Diencephalon (tissue), 2 donors: ENCODE results near the genes UGT2B15, UGT2A1, AMBN, UTP3 and GC.

DNA sequence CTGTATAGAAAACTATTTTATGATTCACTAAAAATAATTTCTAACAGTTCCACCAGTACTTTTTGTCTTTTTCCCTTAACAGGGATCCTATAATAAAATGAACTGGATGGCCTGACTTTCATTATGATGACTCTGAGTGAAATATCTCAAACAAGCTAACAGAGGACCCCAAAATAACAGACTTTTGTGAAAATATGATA lies 643.4 kb upstream of the ADGRL3 start:
- RAMPAGE, long total RNA = no peak

- RAMPAGE, long total RNA = no peak
These were observed 1285.8 kb downstream of the TECRL start for GRCh38 chr4:63123341-63123876.

DNA sequence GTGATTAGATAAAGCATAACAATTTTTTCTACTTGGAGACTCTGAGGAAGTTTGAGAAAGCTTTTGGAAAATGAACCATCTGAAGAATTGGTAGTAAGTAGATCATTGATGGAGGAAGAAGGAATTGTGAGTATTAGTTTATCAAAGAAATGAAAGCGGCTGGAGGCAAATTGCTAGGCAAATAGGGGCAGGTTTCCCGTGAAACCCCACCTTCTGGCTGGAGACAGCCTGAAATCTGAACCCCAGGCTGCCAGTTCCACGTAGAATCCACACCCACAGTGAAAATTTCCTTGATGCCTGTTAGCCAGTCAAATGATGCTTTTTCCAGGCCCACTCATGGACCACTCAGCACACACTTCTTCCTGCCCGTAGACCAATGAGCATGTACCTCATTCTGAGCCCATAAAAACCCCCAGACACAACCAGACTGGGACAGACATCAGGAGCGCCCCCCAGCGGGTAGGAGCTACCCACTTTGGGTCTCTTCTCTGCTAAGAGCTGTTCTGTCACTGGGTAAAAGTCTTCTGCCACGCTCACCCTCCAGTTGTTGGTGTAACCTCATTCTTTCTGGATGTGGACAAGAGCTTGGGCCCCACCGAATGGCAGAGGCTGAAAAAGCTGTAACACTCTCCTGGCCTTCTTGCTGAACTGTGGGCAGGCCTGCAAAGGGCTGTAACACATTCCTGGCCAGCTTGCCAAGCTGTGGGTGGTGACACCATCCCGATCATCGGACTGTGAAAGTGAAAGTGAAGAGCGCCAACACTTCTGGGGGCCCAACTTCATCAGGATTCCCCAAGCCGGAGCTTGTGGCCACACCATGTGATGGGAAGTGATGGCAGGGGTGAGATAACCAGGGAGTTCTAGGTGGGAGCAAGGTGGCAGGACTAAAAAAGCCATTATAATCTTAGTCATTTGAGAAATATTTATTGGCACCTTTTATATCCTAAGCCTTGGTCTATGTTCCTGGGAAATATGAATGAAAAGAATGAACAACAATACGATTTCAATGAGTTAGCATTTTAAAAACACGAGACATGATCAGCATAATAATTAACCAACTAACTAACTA lies 137.6 kb downstream of the TECRL start:
- RAMPAGE, long total RNA = no peak

- RAMPAGE, long total RNA = no peak
These were observed 199.3 kb upstream of the TECRL start for GRCh38 chr4:64608542-64609023.

DNA sequence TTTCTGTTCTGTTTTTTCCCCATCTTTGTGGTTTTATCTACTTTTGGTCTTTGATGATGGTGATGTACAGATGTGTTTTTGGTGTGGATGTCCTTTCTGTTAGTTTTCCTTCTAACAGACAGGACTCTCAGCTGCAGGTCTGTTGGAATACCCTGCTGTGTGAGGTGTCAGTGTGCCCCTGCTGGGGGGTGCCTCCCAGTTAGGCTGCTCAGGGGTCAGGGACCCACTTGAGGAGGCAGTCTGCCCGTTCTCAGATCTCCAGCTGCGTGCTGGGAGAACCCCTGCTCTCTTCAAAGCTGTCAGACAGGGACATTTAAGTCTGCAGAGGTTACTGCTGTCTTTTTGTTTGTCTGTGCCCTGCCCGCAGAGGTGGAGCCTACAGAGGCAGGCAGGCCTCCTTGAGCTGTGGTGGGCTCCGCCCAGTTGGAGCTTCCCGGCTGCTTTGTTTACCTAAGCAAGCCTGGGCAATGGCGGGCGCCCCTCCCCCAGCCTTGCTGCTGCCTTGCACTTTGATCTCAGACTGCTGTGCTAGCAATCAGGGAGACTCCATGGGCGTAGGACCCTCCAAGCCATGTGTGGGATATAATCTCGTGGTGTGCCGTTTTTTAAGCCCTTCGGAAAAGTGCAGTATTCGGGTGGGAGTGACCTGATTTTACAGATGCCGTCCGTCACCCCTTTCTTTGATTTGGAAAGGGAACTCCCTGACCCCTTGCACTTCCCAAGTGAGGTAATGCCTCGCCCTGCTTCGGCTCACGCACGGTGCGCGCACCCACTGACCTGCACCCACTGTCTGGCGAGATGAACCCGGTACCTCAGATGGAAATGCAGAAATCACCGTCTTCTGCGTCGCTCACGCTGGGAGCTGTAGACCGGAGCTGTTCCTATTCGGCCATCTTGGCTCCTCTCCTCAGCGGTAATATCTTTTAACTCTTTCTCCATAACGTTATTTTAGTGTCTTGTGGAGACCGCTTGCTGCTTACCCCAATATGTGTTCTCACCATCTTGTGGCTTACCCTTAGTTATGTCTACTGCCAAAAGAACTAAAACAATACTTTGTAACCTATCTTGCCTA lies 328.4 kb upstream of the EPHA5 start:
- RAMPAGE, long total RNA = no peak

GRCh38 chr4:66094026-66094225 lies 423.6 kb upstream of the EPHA5 start:
- RAMPAGE, long total RNA = no peak

DNA sequence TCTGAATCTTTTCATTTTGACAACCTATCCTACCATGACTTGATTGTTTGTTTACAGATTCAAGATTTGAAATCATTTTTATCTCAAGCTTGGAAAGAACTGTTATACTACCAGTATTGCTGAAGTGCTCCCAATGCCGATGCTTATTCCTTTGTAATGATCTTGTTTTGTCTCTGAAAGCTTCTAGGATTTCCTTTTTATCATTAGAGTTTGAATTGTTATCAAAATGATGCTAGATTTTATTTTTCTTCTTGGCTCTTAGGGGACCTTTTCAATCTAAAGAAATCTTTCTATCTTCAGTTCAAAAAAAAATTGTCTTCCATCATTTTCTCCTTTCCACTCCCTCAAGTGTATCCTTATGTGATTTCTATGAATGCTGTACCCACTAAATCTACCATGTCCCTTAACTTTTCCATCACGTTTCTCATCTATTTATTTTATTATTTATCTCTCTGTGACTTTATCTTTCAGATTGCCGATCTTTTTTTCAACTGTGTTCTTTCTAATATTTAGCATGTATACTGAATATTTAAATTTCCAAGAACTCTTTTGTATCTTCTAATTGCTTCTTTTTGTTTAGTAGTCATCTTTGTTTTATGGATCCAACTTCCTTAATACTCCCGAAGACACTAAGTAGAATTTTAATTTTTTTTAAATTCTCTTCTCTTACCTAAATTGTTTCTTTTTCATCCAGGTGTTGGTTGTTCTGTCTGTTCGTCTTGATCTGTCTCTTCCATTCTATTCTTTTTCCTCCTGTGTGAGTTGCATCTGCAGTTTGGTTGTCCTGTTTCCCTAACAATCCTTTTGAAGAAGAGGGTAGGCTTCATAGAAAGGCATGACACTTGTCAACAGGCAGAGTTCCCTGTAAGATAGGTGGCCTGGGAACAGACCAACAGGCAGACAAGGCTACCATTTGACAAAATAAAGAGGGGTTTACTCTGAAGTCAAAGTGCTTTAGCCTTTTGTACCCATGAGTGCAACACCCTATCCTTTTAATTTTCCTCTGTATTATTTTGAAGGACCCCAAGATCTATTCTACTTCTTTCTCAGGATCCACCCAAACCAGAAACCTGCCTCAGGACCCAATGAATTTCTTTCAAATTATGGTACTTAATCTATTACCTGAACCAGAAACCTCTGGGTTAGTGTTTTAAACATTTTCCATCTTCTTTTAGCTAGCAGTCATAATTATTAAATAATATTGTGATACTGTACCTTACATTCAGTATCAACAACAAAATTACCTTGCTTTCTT lies 113.2 kb downstream of the CENPC start:
- RAMPAGE, long total RNA = no peak

DNA sequence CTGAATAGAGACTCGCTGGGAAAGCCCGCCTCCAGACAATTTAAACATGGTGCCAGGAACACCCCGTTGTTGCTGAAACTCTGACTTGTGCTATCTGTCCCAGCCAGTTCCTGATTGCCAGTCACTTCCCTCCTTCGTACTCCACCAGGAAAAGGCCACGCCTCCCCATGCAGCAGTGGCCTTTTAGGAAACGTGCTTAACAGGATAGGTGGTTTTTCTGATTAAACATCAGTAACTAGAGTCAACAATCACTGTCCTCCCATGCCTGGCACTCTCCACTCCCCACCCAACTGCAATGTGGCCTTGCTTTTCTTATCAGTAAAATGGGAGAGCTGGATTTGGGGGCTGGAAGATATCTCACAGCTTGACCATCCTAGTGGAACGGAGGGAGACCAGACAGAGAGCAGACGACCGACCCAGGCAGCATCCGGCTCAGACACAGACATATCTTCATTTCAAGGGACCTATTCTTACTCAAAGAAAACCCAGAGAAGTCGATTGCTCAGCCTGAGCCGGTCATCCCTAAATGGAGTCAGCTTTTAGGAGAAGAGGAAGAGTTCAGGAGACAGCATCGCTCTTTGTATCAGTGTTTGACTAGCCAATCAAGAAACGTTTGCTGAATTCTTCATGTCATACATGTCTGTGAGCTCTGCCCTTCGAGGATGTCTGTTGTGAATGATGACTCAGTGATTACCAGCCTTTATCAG lies 12.7 kb upstream of the UBA6 start:
- RAMPAGE, long total RNA = no peak

DNA sequence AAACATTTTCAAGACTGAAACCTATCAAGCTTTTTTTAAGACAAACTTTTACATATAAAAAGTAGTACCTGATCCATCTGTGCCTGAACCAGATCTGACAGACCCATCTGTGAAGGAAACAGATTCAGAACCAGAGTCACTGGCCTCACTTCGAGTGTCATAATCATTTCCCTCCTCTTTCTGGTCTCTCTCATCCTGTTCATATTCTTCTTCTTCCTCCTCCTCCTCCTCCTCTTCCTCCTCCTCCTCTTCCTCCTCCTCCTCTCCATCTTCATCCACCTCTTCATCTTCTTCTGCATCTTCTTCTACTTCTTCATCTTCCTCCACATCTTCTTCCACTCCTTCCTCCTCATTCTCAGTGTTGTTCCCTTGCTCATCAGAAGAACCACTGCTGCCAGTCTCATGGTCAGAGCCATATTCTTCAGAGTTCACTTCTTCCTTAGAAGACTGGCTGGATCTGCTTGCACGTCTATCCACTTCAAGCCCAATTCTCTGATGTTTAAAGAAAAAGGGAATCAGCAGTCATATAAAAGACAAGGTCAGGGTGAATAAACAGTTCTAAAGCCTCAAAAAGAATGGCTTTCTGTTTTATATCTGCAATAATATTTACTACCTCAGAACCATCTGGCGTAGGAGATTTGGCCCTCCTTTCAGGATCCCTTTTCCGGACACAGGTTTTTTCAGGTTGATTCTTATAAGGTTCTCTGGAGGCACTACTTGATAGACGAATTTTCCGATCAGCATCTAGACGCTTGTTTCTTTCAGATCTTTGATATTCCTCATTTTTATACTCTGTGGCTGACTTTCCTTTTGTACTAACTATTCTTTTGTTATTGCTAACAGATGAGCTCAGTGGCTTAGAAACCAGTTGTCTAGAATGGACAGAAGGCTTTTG lies 12.7 kb downstream of the YTHDC1 start:
- RAMPAGE, long total RNA = no peak

GRCh38 chr4:68670274-68670753 lies at the start of gene UGT2B15:
UGT2B15 (minus strand) TSS chr4:68670652.
- RAMPAGE, long total RNA = no peak

DNA sequence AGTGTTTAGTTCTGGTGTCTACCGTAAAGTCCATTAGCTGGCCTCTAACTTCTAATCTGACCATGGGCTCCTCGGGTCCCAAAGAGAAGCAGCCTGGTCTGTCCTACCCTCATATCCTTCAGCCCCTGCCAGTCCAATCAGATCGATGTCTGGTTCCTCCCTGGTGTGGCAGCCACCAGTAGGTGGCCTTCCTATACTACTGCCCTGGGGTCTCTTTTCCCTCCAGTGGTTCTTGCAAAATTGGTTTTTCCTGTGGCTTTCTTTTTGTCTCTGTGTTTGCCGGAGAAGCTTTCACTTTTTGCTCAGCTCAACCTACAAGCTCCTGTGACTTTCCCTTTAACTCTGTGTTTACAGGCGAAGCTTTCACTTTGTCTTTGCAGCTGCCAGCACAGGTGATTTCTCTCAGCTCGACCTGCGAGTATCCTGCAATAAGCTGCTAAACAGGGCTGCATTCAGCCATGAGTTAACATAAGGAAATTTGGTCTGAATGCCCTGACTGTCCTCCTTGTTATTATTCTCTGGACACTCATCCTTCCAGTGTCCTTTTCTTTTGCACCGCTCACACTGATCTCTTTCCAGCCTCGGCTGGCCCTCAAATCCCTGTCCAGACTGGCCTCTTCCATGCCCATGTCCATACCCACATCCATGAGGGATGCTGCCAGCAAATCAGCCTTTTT lies 46.7 kb downstream of the UGT2A3 start:
- RAMPAGE, long total RNA = no peak

GRCh38 chr4:69591308-69591799 lies 48.1 kb downstream of the UGT2A2 start:
- RAMPAGE, long total RNA = no peak

- RAMPAGE, long total RNA = no peak
These were observed at the start of gene UGT2A1 for GRCh38 chr4:69653069-69653405. UGT2A1 (minus strand) TSS chr4:69653247.

GRCh38 chr4:70592168-70592522 lies at the start of gene AMBN:
AMBN (plus strand) TSS chr4:70592256.
- RAMPAGE, long total RNA = no peak

DNA sequence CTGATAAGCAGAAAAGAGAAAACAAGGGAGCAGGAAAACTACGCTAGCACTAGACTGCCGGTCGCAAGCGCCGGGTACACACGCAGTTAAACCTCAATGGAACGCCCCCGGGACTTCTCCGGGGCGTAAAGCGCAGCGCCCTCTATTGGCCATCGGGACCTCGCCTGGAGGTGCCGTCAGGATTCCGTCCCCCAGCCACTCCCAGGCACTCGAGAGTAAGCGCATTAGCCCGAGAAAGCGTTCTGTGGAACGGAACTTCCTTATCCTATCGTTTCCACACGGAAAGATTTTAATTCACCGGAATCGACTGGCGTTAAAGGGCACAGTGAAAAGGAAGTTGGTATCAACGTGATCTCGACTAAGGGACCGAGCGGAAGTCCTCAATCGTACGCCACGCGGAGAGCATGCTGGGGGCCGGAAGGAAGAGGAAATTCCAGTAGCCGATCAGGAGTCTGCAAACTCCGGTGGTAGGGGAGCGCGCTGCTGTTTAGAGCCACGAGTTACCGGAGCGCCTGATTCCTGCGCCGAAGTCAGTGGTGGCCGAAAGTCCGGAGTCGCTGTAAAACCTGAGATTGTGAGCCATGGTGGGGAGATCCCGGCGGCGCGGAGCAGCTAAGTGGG lies at the start of gene UTP3:
Gene UTP3 (plus strand): TSS at position 436 of the 621 bp plus-strand sequence.
- RAMPAGE, long total RNA = start-site peak on the plus strand centred at position 441 of the sequence, 62 bp wide, 397 and 277 reads in 2 replicates

DNA sequence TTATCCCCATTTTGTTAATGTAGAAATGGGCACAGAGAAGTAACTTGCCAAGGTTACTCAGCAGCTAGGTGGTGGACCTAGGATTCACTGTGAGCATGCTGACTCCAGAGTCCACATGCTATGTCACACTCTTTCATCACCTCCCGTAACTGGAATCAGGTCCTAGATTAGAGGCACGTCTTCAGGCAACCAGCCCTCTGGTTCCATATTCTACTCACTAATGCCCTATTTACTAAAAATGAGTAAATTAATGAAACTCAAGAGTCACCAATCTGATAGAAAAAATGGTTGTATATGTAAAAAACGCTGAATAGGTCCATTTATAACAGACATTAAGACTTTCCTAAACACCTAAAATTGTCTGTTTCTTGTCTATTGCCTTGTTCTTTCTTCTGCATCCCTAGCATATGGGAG lies 7.7 kb upstream of the RUFY3 start:
- RAMPAGE, long total RNA = no peak

GRCh38 chr4:70793560-70794020 lies 46.1 kb downstream of the GRSF1 start:
- RAMPAGE, long total RNA = no peak

DNA sequence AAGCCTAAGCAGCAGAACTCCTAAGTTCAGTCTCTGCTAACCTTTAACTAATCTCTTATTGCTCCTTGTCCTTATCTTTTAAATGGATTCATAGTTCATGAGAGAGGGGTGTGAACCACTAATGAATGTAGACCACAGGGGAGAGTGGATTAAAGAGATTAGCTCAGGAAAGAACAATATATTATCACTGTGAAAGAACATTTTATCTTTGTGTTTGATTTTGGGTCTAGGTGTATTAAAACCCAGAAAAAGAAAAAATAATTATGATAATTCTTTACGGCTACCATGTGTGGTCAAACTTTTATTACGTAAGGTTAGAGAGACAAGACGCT lies 24.6 kb upstream of the SLC4A4 start:
- RAMPAGE, long total RNA = no peak

DNA sequence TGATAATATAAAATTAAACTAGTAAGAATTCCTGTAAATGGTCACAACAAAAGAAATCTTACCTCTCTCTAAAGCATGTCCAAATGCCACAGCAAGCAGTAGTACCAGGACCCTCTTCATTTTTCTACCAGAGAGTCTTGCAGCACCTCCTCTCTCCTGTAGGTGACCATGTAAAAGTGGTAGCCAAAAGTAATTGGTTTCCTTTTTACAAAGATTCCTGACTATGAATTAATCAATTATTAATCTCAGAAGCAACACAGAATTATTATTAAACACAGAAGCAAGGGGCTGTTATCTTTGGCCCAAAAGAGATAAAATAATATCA lies at the start of gene GC:
Gene GC (minus strand): TSS at position 181 of the 325 bp plus-strand sequence.
- RAMPAGE, long total RNA = no peak

DNA sequence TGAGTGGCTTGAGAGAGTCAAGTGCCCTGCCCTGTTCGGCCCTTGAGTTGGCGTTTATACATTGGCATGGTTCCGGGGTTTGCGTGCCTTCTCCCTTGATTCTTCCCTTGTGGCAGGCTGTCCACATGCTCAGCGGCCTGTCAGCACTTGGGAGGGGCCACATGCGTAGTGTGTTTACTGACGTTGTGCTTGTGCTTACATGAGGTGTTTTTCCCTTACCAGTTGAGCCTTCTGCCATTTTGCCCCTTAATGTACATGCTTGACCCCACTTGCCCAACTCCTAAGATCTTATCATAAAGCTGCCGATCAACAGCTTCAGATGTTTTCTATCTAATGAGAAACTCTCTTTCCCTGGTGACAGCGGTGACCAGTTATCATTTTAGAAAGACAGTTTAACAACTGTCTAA lies 49.4 kb upstream of the GC start:
- RAMPAGE, long total RNA = no peak